Peritoneum (tissue), 1 donor: ENCODE measurements around a stretch of chr6.

DNA sequence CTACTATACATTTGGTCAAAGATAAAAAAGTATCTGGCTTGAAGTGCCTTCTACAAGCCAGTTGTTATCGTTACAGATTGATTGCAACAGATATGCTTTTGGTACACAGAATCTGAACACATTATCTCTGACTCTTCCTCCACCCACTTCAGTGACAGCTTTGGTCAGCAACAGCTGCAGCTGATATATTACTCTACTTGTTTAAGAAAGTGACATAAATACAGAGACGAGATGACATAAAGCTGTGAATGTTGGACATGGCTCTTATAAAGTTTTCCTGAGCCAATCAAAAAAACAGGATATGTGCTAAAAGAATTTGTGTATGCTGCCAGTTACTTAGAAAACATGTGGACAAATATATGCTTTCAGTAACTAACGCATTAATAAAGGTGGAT lies 77.6 kb downstream of the HIVEP2 start:
- PRO-cap, result no peak

DNA sequence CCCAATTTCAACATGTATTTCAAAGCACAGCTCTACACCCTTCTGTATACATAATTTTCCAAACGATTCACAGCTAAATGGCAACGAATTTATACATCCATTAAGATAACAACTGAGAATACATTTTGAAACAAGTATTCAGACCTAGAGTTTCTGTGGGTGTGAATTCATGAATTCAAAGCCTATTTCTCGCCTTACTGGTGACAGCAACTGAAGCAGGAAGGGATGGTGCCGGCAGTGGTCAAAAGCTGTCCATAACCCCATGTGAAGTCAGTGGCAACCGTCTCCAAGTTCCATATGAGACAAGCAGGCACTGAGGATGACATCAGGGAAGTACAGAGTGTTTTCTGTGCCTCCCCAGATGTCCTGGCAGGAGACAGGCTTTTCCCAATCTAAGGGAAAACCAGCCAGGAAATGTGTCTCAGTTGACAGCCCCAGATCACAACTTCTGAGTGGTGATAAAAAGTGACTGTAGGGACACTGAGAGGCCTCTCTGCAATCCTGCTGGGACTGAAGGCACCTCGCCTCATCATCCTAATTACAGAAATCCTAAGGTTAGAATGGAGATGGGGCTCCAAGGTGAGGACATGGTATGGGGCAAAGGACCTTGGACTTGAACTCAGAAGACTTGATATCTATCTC lies 66.6 kb downstream of the HIVEP2 start:
- PRO-cap, result no peak

- PRO-cap, result unidirectional peak, minus-strand start at chr6:142947515
Measured at GRCh38 chr6:142947451-142948087, 2.6 kb upstream of the HIVEP2 start.

DNA sequence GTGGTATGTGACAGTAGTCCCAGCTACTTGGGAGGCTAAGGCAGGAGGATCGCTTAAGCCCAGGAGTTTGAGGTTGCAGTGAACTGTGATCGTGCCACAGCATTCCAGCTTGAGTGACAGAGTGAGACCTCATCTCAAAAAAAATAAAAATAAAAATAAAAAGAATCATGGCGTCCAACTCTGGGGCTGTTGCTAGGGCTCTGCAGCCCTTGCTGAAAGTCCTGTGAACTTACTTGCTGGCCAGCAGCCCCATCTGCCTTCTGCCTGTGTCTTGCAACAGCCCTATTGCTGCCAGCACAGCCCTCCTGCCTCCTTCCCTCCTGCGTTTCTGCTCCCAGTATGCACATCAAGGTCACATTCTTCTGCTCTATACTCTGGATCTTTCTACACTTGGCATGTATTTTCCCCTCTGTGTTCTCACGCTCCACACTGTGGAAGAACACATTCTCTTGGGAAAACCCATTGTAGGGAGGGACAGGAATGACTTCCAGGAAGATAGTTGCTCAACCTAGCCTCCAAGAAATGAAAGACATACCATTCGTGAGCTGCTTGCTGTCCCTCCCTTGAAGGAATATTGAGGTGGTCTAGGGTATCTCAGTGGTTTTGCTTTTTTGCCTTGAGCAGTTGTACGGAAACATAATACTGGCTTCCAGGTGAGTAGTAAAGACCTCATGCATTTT lies 80.9 kb upstream of the PHACTR2 start:
- PRO-cap, result no peak

- PRO-cap, result no peak
Measured at GRCh38 chr6:143642504-143642864, 35.3 kb upstream of the PHACTR2 start.

DNA sequence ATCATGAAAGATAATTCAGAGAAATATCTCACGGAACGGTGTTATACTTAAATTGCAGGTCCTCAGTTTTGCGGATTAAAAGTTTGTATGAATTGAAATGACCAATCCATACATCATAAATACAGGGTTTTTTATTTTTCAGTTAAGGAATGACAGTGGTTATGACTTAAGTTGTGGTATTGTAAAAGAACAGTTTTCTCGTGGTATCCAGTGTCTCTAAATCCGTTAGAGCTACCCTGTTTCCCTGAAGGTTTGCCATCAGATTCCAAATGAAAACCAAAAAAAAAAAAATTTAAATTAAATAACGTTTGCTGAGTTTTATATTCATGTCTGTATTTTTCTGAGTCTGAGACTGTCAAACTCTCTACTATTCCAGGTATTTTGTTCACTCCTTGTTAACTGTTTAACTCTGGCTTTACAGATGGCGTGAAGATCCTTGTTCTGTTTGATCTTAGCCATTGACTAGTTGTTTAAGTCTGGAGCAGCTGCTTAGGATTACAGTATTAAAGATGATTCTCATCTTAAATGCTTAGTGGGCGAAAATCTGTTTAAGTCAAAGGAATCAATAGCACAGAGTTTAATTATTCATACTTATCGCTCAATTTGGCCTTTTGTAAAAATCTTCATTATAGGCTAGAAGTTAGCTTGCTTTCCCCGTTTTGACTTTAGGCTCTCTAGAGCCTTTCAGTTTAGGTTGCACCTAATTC lies 2.3 kb downstream of the PHACTR2 start:
- PRO-cap, result no peak

GRCh38 chr6:143744395-143744704 lies 66.6 kb downstream of the PHACTR2 start:
- PRO-cap, result no peak

- PRO-cap, result no peak
Measured at GRCh38 chr6:144160494-144160887, 10.2 kb downstream of the STX11 start.

- PRO-cap, result no peak
Measured at GRCh38 chr6:144191658-144192028, 41.3 kb downstream of the STX11 start.

GRCh38 chr6:144264721-144265304 lies 20.3 kb upstream of the UTRN start:
- PRO-cap, result no peak

- PRO-cap, result no peak
Measured at GRCh38 chr6:144296626-144297471, 11.7 kb downstream of the UTRN start.

DNA sequence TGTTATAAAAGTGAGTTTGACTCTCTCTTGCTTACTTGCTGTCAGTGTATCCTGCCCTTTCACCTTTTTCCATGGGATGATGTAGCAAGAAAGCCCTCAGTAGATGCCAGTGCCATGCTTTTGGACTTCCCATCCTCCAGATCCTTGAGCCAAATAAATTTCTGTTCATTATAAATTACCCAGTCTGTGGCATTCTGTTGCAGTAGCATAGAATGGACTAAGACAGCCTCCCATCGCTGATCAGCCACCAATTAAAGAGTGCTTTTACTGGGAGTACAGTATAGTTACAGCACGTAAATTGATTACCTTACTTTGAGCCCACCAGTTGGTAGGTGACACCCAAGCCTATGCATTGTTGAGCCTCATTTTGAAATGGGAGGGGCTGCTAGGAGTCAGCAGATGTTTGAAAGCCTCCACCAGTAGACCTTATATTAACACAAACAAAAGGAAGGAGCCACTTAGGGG lies 40.2 kb downstream of the UTRN start:
- PRO-cap, result no peak

DNA sequence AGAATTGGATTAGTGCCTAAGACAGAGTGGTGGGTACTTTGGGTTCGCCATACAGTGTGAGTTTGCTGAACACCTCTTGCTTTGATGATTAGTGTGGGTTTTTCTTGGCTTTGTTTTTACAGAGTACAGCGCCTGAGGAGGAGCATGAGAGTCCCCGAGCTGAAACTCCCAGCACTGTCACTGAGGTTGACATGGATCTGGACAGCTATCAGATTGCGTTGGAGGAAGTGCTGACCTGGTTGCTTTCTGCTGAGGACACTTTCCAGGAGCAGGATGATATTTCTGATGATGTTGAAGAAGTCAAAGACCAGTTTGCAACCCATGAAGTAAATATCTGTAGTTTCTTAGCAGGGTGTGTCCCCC lies 150.7 kb downstream of the UTRN start:
- PRO-cap, result no peak

DNA sequence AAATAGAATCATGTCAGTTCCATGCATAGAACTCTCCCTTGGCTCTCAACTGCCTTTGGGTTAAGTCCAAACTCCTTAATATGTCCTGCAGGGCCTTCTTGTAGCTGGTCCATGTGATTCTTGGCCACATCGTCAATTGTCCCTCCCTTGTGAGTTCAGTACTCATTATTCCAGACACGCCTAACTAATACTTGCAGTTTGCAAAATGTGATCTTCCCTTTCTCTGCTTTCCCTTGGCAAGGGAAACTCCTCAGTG lies 165.0 kb downstream of the UTRN start:
- PRO-cap, result no peak

DNA sequence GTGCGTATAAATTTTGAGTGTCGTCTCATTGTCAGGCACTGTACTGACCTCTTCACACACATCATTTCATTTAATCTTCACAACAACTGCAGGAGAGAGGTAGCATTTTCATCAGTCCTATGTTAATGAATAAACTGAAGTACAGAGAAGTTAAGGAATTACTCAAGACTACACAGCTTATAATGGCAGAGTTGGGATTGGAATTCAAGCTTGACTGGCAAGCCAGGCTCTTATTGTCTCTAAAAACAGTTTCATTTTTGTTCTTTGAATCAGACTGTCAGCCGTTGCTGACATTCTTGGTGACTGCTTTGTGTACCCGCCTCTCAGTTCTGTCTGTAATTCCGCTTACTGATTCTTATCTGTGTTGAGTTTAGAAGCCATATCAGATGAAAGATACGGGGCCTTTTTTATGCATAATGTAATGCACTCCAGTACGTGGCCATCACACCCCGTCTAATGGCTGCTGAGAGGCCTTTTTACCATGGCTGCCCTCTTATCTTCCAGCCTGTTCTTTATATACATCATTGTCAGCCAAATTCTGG lies 275.0 kb downstream of the UTRN start:
- PRO-cap, result no peak

- PRO-cap, result no peak
Measured at GRCh38 chr6:144810309-144810649, 525.1 kb downstream of the UTRN start.

GRCh38 chr6:146803493-146804065 lies 204.8 kb downstream of the ADGB start:
- PRO-cap, result no peak

GRCh38 chr6:146857969-146858539 lies 259.3 kb downstream of the ADGB start:
- PRO-cap, result no peak

- PRO-cap, result no peak
Measured at GRCh38 chr6:146887690-146888089, 288.9 kb downstream of the ADGB start.

- PRO-cap, result no peak
Measured at GRCh38 chr6:147175315-147175514, 29.0 kb upstream of the STXBP5 start.